Penis (tissue), 1 donor: ENCODE measurements around a stretch of chr1.

- PRO-cap = no peak
Observed at GRCh38 chr1:7965070-7965530, 3.6 kb downstream of the PARK7 start.

DNA sequence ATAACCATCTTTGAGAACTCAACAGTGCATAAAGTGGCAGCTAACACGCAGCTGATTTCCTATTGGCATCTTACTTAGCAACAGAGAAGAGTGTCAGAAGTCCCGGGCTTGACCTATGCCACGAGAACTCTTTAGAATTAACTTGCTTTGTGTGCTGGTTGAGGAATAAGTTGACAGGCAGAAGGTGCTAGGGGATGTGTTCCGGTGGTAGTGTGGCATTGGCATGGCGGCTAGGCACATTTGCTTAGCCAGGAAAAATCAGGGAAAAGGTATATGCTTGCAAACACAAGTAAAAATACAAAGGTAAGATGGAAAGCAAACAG lies 16.5 kb downstream of the ERRFI1 start:
- PRO-cap = no peak

DNA sequence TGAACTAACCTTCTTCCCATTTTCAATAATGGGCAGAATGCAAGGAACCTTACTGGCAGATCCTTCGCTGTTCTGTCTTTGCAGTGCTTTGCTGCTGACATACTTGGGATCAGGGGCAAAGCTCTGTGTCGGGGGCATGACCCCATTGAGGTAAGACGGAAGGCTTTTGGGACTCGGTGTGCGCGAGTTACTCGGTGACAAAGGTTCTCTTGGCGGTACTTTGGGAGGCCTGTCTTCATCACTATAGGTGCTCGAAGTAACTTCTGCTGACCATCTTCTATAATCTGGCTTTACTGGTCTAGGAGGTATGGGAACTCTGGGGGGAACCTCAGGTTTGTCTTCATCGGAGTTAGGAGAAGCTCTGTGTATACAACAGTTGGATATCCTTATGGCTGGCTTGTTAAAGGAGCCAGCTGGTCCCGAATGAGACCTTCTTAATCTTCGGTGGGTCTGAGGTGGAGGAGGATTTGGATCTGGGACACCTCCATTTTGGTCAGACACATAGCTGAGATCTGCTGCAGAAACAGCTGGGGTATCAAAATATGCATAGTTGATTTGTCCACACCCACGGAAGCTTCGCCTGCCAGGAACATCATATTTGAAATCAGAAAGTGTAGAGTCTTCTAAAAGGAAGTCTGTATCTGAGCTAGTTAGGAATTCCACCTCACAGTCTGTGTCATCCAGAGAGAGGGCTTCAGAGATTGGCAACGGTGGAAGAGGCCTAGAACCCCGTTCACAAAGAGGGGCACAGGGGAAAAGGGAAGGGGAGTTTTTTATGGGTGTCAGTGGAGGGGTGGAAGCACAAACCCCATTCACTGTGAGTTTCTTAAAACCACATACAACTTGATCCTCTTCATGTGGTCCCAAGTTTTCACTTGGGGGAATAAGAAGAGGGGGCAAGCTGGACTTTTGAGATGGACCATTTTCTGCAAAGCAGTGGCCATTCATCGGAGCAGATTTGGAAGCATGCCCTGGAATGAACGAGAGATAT lies 12.4 kb downstream of the ERRFI1 start:
- PRO-cap = no peak

- PRO-cap = no peak
Observed at GRCh38 chr1:8017533-8017999, 8.5 kb downstream of the ERRFI1 start.

DNA sequence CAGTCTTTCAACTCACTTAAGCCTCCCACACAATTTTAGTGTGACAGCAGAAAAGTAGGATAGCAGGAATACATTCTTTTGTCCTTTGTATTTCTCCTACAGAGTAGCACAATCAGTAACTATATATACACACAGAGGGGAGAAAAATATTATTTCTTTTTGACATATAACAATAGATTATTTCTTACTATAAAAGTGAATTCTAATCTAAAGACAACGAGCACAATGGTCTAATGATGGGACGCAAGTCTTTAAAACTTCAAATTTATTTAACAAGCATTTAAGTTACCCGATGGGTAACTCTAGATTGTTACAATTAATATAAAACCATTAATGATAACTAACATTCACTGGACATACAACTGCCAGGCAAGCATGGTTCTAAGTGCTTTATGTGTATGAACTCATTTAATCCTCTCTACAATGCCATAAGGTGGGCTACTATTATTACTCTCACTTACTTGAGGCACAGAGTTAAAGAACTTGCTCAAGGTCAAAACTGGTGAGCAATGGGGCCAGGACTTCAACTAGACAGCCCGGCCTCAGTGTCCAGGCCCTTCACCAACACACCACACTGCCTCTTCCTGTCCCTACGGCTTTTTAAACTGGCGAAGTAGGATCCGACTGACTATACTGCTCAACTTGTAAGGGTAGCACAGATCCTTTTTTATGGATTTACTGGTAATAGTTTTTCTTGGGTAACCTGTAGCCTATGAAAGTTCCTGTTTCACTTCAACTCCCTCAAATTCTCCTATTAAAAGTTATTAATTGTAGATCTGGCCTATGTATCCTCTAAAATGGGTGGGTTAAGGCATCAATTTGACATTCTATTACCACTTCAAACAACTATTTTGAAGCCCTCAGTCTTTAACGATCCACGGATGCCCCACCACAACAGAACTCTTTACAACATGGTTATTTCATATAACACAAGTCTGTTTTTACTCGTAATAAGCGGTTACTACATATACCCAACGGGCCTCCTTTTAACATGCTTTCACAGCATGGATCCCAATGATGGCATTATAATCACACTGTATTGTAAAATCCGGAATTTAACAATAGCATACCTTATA lies 4.4 kb downstream of the ERRFI1 start:
- PRO-cap = no peak

DNA sequence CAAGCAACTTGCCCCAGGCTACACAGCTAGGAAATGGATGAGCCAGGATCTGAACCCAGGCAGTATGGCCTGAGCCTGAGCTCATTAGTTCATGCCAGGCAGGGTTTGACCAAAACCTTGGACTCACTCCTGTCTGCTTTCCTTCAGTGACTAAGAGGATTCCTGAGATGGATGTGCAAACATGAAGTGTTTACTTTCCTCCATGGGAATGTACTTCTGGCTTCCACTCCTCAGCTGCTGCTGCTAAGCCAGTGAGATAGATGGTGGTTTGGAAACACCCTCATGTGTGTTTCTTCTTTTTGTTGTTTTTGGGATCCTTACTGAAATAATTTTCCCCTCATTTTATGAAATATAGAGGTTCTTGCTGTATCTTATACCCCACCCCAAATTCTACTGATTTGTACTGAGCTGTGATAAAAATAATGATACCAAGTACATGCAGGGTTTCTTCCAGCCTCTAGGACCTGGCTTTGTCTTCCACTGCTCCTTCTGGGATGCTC lies 35.2 kb upstream of the ERRFI1 start:
- PRO-cap = no peak

GRCh38 chr1:8077898-8078976 lies 52.1 kb upstream of the ERRFI1 start:
- PRO-cap = no peak

DNA sequence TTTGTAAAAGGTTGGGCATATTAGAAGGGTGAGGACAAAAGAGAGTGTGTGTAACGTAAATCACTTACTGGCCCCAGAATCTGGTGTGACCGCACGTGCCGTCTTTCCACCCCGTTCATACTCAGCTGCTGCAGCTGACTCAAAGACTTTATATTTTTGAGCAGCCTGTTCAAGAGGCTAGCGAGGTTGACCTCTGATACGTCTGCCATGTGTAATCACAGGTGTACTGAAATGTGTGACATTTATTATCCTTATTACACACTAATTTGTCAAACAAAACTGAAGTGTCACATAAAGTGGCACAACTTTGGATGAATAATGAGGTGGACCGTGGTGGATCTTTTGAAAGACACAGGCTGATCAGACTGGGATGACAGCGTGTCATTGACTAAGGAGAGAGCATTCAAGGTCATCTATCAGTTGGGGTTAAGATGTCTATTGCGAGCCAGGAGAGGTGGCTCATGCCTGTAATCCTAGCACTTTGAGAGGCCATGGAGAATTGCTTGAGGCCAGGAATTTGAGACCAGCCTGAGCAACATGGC lies 66.7 kb upstream of the ERRFI1 start:
- PRO-cap = no peak

- PRO-cap = no peak
Observed at GRCh38 chr1:8218654-8219126, 99.2 kb upstream of the SLC45A1 start.

- PRO-cap = no peak
Observed at GRCh38 chr1:8282180-8282743, 35.7 kb upstream of the SLC45A1 start.

GRCh38 chr1:8293323-8293568 lies 24.7 kb upstream of the SLC45A1 start:
- PRO-cap = no peak

DNA sequence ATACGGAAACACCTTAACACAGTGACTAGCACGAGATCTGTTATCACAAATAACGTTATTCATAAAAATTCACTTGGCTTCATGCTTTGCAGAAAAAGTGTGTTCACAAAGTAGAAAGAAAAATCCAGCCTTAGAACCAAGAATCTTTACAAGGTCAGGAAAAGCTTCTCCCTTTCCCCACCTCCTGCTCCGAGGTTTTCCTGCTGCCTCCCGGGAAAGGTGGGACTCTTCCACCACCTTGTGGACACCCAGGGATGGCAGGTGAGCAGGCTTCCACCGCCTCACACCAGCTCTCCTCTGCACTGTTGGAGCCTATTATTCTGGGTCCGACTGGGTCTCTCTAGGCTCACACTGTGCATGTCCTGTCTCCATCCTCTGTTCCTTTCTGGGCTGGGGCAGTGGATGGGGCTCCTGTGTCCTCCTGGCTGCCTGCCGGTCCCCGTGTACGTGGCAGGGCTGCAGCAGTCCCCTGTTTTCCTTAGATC lies 3.6 kb upstream of the SLC45A1 start:
- PRO-cap = no peak

GRCh38 chr1:8352386-8352876 lies 34.5 kb downstream of the SLC45A1 start:
- PRO-cap = no peak

- PRO-cap = no peak
Observed at GRCh38 chr1:8425260-8425860, 107.4 kb downstream of the SLC45A1 start.

GRCh38 chr1:8452042-8452480 lies 134.1 kb downstream of the SLC45A1 start:
- PRO-cap = no peak

DNA sequence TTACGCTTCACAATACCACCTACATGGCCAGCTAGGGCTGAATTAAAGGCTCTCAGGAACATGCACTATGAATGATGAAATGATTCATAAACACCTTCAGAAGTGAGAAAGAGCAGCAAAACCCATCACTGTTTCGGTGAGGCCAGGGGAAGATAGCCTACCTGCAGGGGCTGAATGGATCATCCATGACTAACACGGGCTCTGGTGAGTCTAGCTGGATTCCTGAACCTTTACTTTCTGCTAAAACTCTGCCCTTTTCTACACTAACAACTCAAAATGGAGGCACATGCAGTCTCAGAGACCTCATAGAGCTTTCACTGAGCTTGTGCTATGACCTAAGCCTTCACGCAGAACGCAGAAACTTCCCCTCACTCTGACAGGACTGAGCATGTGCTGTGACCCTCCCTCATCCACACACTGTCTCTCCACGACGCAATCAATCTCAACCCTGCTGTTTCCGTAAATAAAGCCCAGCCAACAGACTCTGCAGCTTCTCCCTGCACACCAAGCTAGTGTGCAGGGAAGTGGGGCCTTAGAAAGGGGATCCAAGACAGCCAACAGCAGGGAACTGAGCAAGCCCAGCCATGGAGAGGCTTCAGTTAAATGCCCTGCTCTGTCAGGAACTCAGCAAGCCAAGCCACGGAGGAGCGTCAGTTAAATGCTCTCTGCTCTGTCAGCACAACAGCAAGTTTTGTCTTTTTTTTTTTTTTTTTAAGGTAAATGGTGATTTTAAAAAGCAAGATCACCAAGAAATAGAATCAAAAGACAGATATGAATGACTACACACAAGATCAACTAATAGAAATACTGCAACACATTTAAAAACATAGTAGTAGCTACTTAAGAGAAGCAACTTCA lies 207.9 kb downstream of the SLC45A1 start:
- PRO-cap = bidirectional peak, plus-strand start at position 630 of the sequence, minus-strand start at position 354 of the sequence

- PRO-cap = bidirectional peak, plus-strand start at chr1:8703199, minus-strand start at chr1:8703052; bidirectional peak, plus-strand start at chr1:8703391, minus-strand start at chr1:8703390
Observed at GRCh38 chr1:8702745-8703938, 114.3 kb downstream of the RERE start.

DNA sequence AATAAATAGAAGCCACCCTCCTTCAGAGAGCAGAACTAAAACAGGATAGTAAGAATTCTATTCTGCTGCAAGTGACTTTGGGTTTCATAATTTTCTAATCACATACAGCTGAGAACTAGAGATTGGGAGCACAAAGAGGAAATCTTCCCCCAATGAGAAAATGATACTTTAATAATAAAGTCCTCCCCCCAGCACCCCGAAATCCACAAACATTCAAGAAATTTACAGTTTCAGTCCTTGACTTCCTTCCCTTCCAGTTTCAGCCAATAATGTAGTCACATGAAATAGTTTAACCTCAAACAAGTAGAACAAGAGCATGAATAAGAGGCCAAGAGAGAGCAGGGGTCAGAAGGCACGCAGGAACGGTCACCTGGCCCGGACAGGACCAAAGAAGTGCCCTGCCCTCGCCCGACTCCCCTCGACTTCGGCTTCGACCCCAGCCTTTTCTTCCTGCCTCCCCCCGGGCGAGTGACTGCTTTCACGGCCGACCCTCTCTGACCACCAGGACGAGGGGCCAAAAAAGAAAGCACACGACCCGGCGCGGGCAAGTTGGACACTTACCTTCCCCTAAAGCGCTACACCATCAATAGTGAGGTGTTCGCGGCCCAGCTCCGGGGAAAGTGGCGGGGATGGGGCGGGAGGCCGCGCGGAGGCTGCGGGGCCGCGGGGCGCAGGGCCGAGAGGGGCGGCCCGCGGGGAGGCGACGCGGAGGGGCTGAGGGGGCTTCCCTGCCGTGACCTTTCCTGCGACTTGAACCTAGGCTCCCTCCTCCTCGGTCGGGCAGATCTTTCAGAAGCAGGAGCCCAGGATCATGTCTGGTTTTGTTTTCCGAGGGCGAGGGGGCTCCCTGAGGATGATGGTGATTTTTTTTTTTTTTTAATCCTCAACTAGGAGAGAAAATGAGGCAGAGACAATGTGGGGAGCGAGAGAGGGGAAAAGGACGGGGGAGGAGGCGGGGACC lies 561 bp downstream of the RERE start:
- PRO-cap = bidirectional peak, plus-strand start at position 679 of the sequence, minus-strand start at position 622 of the sequence

GRCh38 chr1:8822438-8823230 lies 5.2 kb upstream of the RERE start:
- PRO-cap = no peak

DNA sequence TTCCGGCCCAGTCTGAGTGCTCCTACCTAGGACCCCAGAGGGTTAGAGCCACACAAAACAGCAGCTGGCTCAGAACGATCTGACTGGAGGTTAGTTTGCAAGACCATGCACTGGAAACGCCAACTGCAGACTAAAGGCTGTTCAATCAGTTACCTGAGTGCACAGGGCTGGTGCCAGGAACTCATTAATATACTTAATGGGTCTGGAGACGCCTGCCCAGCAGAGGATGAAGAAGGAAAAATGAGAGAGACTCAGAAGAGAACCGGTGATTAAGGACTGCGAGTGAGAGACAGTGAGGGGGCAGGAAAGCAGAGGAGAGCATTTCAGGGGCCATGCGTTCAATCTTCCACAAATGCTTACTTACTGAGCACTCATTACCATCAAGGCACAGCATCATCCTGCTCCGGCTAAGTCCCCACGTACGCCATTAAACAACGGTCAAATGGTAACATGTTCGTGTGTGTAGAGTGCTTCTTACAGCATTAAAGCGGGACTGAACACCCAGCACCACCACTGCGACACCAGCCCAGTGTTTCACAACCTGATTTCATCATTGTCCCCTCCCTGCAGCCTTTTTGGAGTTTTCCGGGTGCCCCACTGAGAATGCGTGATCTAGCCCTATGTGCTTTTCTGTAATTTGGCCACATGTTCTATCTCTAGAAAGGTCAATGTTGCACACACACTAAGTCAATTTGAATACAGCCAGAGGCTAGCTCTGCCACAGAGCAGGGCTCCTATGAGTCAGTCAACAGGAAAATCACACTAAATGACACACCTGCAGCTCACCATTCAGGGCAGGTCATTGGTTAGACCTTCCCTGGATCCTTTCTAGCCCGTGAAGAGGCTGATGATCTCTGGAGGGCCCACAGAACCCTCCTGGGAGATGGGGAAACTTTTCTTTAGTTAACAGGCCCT lies 7.6 kb downstream of the ENO1 start:
- PRO-cap = no peak